ENCODE measurements around the genes C14orf132 and PAPOLA.

GRCh38 chr14:95515699-95516435, 583 bp downstream of the SYNE3 start:
- CAGE, long polyA plus RNA = no peak
- RRBS = 1% methylated on average over 8 of the region's 37 CpGs

DNA sequence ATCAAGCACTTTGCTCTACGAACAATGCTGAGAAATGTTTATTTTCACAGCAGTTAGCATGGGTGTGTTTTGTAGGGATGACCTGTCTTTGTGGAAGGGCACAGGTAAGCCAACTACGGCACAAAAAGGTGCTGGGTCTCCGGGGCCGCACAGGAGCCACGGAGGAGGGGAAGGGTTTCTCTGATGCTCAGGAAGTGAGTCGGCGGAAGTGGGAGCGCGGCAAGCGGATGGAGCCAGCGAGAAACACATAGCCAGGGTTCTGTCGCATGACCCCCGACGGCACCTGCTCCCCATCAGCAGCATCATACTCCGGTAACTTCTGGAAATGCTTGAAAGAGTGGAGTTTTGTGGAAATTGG, 65.5 kb upstream of the TCL1B start:
- CAGE, long polyA plus RNA = no peak
- RRBS = no CpG with 5 or more reads among the region's 15 CpGs

DNA sequence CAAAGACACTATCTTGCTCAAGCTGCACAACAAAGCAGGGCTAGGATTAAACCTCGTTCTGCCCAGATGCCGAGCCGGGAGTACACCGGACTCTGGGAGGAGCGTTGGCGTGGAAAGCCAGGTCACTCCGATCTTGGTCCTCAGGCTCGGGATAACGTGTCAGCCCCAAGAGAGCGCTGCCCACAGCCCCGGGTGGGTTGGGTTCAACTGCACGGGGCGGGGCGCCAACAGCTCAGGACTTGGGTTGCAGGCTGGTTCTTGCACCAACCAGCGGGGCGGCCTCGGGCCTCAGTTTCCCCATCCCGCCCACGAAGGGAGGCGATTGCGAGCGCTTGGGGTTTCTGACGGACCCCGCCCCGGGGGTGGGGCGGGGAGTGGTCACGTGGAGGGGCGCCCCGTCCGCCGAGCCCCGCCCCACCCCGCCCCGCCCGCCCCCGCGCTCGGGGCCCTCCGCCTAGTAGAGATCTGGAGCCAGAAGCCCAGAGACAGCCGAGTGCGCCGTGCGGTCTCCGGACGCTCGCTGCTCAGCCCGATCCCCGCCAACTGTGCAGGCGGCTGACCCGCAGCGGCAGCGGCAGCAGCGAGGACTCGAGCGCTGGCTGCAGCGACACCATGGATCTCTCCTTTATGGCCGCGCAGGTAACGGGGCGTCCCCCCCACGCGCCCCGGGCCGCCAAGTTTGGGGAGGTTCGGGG, at the start of gene C14orf132:
C14orf132 (plus strand) TSS at position 474 of the 695 bp plus-strand sequence.
- CAGE, long polyA plus RNA = start-site peak on the plus strand centred at position 488 of the sequence, 14 bp wide, 60 and 67 reads in 2 replicates
- RRBS = 3% methylated on average over 9 of the region's 65 CpGs

DNA sequence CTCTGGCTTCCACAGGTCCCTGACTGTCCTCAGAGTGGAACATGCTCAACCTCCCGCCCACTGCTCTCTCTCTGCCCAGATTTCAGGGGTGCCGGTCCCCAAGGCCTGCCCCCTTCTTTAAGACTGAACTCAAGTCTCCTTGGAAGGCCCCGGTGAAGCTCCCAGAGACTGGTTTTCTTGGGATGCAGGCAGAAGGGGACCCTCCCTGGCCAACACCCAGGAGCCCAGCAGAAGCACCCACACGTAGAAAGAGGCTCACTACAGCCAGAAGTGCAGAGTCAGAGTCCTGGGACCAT, 50.4 kb downstream of the C14orf132 start:
- CAGE, long polyA plus RNA = no peak
- RRBS = no CpG with 5 or more reads among the region's 4 CpGs

GRCh38 chr14:96104376-96105090, 65.4 kb downstream of the C14orf132 start:
- CAGE, long polyA plus RNA = no peak
- RRBS = 33% methylated on average over 2 of the region's 19 CpGs

- CAGE, long polyA plus RNA = no peak
- RRBS = no CpG with 5 or more reads among the region's 14 CpGs
Measured at GRCh38 chr14:96189313-96189941, 15.2 kb upstream of the BDKRB2 start.

DNA sequence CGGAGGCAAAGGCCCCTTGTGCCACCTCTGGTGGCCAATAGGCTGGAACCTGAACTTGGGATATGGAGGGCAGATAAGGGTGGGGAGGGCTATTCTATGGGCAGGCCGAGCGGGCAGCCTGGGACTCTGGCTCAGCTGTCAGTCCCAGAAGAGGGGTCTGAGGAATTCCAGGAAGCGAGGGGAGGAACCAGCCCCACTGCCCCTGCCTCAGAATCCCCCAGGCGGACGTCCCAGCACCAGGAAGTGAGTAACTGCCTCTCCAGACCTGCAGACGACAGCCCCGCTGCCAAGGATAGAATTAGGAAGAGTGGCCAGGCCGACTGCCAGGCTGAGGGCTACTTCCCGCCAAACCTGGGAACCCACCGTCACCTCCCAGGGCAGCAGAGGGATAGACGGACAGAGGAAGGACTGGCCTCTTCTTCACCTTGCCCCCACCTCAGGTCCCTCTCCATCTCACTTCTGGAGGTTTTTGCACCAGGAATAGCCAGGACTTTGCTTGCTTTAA, 6.7 kb upstream of the BDKRB2 start:
- CAGE, long polyA plus RNA = no peak
- RRBS = no CpG with 5 or more reads among the region's 12 CpGs

DNA sequence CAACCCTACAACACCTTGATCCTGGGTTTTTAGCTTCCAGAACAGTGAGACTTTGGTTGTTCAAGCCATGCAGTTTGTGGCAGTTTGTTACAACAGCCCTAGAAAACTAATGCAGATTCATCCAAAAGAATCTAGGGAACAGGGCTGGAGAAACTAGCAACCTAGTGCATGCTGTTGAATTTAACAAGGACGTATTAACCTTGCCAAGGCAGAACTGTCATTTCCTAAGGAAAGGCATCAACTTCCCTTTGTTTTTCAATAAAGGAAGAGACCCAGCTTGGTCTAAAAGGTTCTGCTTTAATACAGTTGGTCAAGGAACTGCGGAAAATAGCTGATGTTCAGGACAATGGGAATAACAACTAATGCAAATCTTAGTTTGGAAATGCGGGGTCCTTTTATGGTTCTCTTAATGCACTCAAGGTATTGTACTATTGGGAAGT, 11.5 kb downstream of the AK7 start:
- CAGE, long polyA plus RNA = no peak
- RRBS = no CpG with 5 or more reads among the region's 3 CpGs

DNA sequence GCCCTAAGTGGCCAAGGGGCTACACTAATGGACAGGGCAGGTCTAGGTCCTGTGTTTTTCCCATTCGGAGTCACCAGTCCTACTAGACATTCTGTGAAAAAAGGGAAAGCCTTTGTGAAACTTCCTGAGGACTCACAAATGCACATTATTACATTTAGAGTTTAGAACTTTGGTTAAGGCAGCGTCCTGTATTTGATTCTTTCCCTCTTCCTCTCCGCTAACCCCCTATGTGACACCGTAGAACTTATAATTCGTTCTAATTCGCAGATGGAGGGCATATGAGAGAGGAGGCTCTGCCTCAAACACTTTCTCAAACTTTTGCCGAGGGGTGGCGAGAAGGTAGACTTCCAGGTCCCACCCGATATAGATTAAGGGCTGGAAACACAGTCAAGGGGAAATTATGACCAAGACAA, 1.0 kb upstream of the PAPOLA start:
- CAGE, long polyA plus RNA = no peak
- RRBS = no CpG with 5 or more reads among the region's 9 CpGs

DNA sequence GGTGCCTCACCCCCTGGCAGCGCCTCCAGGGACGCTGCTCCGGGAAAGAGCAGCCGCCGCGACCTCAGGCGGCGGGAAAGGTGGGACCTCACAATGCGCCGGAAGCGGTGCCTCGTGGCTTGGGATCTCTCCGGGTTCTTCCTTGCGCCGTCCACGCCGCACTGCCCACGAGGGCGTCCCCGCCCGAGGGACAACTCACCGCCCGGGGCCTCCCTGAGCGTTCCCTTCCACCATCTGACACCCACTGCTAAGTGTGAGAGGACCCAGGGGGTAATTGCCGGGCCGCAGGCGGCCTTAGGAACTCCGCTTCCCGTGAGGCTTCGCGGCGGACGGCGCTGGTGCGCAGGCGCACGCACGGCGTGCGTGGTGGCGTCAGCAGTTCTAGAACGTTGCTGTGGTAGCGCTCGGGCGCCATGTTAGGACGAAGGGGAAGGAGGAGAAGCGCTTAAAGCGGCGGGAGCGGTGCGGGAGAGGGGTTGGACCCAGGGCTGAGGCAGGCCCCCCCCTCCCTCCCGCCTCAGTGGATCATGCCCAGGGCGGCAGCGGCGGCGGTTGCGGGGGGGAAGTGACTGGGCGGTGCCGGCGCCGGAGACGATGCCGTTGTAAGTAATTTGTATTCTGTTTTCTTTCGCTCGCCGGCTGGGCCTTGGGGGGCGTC, at the start of gene PAPOLA:
PAPOLA (plus strand) TSS at position 384 of the 658 bp plus-strand sequence.
- CAGE, long polyA plus RNA = start-site peak on the plus strand centred at position 421 of the sequence, 17 bp wide, 404 and 185 reads in 2 replicates
- RRBS = 2% methylated on average over 22 of the region's 67 CpGs

GRCh38 chr14:96797578-96798323, 569 bp downstream of the VRK1 start:
- CAGE, long polyA plus RNA = no peak
- RRBS = 2% methylated on average over 12 of the region's 59 CpGs

DNA sequence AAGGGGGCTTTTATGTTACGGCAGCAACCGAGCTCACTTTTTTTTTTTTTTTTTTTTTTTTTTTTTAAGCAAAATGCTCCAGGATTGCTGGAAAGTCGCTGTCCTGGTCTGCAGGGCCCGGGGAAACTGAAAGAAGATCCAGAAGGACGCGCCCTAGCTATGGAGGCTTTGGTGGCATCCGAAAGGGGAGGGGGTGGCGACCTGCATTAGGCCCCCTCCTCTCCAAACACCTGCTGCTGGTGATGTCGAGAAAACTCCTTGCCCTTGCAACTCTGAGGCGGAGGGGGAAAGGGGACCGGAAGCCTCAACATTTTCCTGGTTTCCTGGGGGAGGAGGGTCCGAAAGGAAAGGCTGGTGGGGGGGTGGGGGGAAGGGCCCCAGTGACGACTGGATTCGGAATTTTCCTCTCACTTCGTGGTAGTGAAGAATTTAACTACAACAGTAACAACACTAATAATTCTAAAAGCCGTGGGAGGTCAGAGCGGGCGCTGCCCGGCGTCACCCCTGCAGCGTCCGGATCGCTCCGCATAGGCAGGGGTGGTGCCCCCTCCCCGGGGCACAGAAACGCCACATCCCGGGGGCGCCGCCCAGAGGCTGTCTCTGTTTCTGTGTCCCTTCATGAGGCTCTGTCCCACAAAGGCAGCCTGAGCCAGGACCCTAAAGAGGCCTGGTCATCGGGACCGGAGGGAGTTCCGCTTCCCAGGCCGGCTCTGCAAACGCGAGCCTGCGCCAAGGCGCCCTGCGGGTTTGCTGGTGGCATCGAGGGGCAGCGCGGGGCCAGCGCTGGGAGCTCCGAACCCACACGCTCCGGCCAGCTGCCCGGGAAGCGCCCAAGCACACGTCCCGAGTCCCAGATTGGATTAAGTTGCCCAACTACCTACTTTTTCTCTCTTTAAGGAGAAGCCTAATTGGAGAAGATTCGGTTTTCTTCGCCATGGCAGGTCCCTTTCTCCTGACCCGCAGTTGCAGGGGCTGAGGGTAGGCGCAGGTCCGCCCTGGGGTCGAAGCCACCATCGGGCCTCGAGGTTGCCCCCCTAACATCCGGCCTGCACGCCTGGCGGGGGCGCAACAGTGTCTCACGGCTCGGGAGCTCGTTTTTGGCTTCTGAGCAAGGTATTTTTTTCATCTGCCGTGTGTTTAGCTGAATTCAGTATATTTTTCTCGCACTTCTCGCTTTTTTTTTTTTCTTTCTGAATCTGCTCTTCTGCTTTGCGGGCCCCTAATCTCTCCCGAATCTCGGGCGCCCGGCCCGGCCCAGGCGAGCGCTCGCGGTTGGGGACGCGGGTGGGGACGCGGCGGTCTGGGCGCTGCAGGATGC, 421.5 kb downstream of the VRK1 start:
- CAGE, long polyA plus RNA = no peak
- RRBS = 7% methylated on average over 16 of the region's 83 CpGs

GRCh38 chr14:97571905-97572242, 774.7 kb downstream of the VRK1 start:
- CAGE, long polyA plus RNA = no peak
- RRBS = no CpG with 5 or more reads among the region's 3 CpGs

DNA sequence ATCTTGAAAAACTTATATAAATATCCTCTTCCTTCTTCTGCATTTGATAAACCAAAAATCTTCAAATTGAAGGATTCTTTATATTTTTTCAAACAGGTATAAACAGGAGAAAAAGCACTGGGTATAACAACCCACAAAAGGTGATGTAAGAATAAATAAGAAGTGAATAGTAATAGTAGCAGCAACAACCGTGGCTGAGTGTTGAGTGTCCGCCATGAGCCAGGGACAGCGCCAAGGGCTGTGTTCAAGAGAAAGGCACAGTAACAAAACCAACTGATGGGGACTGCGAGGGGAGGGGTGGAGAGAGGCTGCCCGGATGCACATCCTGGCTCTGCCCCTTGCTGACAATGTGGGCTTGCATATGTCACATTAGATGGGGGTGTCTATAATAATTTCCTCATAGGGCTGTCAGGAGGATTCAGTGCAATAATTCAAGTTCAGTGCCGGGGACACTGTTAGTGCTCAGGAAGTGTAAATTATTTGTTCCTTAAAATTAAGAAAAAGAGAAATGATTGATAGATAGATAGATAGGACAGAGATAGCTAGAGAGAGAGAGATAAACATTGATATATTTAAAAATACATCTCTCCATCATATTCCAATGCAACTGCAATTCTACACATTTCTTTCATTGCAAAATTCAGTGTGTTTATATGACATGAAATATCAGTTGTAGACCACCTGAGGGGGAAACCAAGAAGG, 912.4 kb downstream of the VRK1 start:
- CAGE, long polyA plus RNA = no peak
- RRBS = no CpG with 5 or more reads among the region's 6 CpGs

GRCh38 chr14:97977640-97978353, 1180.6 kb downstream of the VRK1 start:
- CAGE, long polyA plus RNA = no peak
- RRBS = 4% methylated on average over 5 of the region's 18 CpGs

DNA sequence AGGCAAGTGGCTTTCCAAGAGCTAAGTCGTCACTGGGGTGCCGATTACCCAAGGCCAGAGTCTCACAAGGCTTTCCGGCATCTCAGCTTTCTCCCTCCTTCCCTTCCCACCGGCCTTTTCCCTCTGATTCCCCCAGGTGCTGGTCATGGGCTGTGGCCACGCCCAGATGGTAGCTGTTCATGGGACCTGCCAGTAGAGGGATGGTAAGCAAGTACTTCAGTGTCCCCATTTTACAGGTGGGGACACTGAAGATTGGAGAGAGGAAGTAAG, 47.6 kb downstream of the BCL11B start:
- CAGE, long polyA plus RNA = no peak
- RRBS = no CpG with 5 or more reads among the region's 5 CpGs

- CAGE, long polyA plus RNA = no peak
- RRBS = no CpG with 5 or more reads among the region's 11 CpGs
Measured at GRCh38 chr14:99229515-99230007, 42.4 kb downstream of the BCL11B start.

DNA sequence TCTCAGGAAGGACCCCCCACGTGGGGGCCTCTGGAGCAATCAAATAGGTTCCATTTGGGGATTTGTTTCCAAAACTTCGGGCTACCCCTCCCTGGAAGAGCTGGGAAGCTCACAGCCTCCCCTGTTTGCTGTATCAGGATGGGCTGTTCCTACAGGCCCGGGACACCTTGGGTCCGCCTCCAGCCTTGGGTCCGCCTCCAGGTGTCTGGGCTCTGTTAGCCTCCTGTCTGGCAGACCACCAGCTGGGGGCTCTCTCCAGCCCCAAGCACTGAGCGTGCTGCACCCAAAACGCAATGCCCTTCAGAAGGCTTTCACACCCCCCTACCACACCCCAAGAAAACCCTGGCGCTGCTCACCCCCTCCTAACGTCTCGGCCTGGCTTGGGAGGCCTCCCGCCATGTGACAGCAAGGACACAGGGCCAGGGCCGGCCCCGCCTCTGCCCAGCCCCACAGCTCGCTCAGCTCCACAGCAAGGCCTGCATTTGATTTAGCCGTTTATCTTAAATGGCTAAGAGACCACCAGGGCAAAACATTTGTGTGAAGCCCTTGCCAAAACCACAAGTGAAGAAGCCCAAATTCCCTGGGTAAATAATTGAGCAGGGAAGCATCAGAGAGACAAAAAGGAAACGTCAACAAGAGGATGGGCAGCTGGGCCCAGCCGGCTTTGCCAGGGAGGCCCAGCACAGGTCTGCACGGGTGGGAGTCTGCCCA, 40.0 kb downstream of the BCL11B start:
- CAGE, long polyA plus RNA = no peak
- RRBS = no CpG with 5 or more reads among the region's 18 CpGs

GRCh38 chr14:99236654-99237574, 35.1 kb downstream of the BCL11B start:
- CAGE, long polyA plus RNA = no peak
- RRBS = no CpG with 5 or more reads among the region's 9 CpGs

DNA sequence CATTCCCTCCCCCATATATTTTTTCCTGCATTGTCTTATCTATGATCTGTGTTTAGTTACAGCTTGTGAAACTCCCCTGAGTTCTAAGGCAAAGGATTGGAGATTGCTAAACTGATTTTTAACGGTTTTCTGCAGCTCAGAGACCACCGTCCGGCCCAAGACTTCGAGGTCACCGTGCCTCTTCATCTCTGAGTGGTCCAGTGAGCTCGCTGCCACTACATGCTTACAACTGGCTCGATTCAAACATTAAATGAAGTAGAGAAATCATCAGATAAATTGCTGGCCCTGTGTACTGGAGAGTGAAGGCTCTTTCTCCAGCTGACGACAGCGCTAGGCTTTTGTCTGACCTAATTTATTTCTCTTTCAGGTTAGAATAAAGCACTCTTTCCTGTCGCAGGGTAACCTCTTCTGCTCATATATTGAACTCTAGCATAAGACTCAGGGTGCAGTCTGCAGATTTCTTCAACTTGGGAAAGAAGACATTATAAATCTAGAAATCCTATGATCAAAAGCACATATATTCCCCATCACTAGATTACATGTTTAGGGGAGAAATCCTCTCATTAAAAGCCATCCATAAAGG, 6.4 kb downstream of the BCL11B start:
- CAGE, long polyA plus RNA = no peak
- RRBS = no CpG with 5 or more reads among the region's 10 CpGs

Data from AG04450 (cell line).